ENCODE measurements around the gene MIP.

- RRBS, result no CpG with 5 or more reads among the region's 6 CpGs
Measured at GRCh38 chr12:56153230-56154108, 1.1 kb downstream of the MYL6B start.

DNA sequence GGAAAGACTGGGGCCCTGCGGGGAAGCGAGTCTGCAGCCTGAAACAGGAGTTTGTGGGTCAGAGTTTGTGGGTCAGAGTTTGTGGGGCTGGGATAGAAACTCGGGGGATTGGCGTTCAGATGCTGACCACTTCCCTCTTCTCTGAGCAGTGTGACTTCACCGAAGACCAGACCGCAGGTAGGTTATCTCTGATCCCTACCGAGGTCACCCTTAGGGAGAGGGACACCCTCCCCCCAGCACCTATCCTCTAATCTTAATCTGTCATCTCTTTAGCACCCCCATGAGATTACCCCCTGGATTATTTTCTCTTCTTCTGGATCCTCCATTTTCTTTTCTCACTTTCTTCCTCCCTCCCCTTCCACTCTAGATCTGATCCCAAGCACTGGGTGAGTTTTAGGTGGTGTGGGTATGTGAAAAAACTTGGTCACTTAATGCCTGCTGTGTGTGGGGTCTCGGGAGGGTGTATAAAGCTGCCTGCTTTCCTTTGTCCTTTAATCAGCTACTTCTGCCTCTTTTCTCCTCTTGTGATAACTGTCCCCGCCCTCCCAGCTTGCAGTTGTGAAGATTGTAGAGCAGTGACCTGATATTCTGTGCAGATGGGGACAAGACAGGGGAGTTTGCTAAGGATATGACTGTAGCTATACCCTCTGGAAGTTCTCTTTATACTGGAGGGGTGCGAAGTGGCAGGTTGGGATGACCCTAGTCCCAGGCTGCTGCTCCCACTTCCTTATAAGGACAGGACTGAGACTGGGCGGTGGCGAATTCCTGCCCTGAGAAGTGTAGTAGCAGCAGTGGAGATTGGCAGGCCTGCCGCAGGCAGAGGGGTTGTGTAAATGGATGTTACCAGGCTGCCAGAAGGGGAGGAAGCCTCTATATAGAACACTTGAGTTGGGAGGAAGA lies 626 bp downstream of the MYL6 start:
- RRBS, result no CpG with 5 or more reads among the region's 13 CpGs

DNA sequence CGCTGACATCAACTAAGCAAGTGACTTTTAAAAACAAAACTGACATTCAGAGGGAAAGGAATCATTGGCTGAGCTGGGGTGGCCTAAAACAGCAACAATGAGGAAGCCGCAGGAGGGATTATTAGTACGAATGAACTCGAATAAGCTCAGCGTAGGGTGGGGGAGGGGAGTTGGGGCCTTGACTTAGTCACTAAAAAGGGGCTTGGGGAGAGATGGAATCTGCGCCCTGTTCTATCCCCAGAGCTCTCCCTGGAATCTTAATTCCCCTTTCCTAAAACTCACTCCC lies 4.8 kb downstream of the MYL6 start:
- RRBS, result no CpG with 5 or more reads among the region's 6 CpGs

GRCh38 chr12:56168061-56168523 lies 9.9 kb downstream of the MYL6 start:
- RRBS, result no CpG with 5 or more reads among the region's 7 CpGs

GRCh38 chr12:56196786-56197147 lies 7.5 kb upstream of the SMARCC2 start:
- RRBS, result no CpG with 5 or more reads among the region's 5 CpGs

GRCh38 chr12:56207674-56208568 lies 13.8 kb downstream of the RNF41 start:
- RRBS, result no CpG with 5 or more reads among the region's 10 CpGs

- RRBS, result no CpG with 5 or more reads among the region's 5 CpGs
Measured at GRCh38 chr12:56216191-56216762, 5.4 kb downstream of the RNF41 start.

DNA sequence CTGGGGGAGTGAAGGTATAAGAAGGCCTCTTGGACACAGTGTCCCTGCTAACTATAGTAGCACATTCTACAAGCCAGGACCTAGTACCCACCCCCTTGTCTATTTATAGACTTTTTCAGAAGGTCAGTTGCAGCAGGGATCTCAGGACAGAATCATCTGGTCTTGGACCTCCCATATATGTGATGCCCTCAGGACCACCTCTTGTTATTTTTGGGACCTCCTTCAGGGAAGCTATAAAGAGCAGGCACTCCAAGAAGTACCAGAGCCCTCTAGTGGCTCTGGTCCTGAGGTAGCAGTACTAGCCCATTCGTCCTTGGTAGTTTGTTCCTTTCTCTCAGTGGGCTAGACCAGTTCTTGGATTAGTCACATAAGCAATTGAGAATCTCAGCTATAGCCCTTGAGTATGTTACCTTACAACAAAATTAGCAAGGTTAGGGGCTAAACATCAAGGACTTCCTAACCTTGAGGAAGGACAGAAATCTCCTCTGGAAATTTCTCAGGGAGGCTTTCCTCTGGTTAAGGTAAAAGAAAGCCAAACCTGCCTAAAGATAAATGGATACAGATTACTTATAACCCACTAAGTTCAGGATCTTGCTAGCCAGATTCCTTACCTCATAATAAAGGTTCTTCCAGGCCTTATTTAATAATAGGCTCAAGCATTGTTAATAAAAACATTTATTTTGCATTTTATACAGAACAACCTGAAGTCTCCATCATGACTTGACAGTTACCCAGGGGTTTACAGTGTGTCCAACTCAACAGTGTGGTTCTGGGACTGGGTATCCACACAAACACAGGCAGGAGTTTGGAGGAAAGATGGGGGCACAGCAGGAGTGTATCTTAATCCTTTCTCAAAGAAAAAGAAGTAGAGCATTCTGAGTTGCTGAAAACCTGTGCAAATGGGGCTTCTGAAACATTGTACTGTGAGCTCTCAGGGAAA lies 4.6 kb downstream of the COQ10A start:
- RRBS, result no CpG with 5 or more reads among the region's 1 CpG

- RRBS, result no CpG with 5 or more reads among the region's 9 CpGs
Measured at GRCh38 chr12:56299070-56299752, 919 bp downstream of the CS start.

DNA sequence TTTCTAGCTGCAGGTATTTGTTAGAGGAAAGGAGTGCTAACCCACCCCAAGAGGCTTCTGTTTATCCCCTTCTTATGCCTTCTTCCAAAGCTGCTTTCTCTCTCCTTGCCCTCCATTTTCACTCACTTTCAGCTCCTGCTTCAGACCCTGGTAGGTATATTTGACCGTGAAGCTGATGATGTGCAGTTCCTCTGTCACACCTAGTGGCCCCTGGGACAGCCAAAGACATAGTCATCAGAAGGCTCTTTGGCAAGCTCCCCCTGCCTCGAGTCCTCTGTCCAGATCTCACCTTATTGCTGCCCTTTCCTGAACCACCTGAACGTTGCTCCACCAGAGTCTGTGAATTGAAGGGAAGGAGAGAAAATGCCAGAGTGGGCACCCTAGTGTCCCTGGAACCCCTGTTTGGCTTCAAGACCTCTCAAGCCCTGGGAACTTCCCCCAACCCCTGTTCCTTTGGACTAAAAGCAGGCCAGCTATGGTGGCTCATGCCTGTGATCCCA lies 10.6 kb downstream of the STAT2 start:
- RRBS, result no CpG with 5 or more reads among the region's 3 CpGs

DNA sequence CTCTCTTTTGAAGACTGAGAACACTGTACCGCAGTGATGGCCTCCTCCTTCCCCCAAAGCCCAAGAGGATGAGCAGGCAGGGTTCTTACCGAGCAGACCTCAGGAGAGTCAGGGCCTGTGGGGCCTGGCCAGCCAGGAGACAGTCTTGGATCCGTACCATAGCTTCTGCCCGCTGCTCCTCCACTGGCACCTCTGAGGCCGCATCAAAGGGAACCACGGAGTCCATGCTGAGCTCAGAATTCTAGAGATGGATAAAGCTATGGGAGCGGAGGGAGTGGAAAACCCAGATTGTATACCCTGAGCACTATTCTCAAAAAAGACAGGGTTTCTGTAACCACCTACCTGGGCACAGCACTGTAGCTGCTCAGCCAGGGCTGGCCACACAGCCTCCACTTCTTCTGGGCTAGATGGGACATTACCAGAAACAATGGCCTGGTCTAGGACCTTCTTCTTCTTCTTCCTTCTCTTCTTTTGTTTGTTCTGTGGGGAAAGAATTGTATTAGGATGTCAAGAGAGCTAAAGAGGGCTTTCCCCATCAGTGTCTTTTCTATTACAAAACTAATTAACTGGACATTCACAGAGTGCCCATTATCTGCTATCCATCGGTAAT lies 24.4 kb downstream of the TIMELESS start:
- RRBS, result no CpG with 5 or more reads among the region's 8 CpGs

DNA sequence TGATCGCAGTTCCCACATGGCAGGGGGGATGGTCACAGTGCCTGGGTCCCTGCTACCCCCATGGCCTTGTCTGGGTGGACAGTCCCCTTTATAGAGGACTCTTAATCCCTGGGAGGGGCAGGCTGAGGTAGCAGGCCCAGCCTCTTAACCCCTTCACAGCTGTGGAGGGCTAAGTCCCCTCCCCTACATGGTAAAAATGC lies at the start of gene MIP:
Gene MIP (minus strand): TSS at position 62 of the 200 bp plus-strand sequence.
- RRBS, result no CpG with 5 or more reads among the region's 1 CpG

GRCh38 chr12:56462473-56463064 lies 5.8 kb upstream of the SPRYD4 start:
- RRBS, result no CpG with 5 or more reads among the region's 1 CpG

- RRBS, result no CpG with 5 or more reads among the region's 6 CpGs
Measured at GRCh38 chr12:56464682-56464987, 3.7 kb upstream of the SPRYD4 start.

GRCh38 chr12:56526659-56527200 lies 5.1 kb downstream of the RBMS2 start:
- RRBS, result no CpG with 5 or more reads among the region's 3 CpGs

DNA sequence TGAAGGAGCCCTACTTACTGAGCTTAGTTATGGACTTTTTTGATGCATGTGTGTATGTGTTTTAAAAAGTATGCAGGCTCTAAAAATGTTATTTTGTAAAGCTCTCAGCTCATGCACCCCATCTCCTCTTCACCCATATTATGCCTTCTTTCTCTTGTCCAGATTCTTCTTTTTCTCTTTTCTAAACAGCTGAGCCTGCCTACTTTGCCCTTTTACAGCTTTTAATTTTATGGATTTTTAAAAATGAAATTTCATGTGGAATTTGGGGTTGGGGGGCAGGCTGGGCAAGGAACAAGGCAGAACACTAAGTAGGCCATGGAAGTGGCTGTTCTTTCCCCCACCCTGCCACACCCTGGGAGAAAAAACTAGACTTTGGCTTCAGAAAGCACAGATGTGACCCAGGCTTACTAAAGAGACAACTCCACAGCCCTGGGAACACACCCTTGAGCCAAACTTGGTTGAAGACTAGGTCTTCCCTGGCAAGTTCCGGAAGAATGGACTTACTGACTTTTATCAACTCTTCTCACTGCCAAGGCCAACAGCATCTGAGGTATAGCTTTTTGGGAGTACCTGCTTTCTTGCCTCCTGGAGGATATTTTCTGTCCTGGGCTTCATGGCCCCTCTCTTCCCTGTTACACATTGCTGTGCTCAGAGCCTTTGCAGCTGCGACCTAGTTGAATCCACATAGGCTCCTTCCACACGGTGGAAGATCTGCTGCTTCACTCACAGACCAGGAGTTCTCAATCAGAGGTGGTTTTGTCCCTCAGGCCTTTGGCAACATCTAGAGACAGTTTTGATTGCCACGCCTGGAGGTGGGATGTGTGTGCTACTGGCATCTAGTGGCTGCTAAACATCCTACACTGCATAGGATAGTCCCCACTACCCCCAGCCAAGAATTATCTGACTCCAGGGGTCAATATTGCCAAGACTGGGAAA lies 40.3 kb downstream of the BAZ2A start:
- RRBS, result no CpG with 5 or more reads among the region's 4 CpGs

DNA sequence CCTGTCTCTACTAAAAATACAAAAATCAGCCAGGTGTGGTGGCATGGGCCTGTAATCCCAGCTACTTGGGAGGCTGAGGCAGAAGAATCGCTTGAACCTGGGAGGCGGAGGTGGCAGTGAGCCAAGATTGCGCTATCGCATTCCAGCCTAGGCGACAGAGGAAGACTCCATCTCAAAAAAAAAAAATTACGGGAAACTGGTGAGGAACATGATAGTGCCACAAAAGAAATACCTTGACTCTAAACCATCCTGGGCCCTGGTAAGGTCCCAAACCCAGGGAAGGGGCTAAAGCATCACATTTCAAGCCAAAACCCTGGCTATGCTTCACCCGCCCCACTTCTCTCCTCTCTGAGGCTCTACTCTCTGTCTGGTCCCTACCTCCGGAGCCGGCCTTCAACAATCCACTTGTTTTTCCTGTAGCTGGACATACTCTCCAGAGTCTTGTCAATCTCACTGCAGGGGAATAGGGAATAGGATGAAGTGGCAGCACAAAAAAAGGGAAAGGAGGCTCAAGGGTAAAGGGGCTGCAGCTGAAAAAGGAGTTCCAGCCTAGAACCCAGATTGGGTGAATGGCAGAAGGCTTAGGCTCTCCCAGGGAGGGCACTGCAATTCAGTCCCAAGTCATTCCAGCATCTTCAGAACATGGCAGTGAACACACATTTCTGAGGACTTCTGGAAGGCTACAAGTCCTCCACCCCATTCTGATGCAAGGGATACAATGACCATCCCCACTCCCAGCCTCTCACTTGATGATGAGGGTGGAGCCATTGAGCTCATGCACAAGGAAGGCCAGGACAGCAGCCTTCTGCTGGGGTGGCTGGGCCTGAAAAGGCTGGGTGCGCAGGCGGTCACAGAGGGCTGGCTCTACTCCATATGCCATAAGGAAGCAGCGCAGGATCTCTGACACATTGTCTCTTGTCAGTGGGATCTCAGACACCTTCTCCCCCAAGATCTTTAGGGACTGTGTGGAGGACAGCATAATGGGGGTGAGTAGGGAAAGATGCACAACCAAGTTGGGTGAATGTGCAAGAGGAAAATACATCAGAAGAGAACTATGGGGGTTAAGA lies 26.0 kb downstream of the BAZ2A start:
- RRBS, result no CpG with 5 or more reads among the region's 12 CpGs

GRCh38 chr12:56609665-56610282 lies 20.4 kb downstream of the BAZ2A start:
- RRBS, result no CpG with 5 or more reads among the region's 18 CpGs

DNA sequence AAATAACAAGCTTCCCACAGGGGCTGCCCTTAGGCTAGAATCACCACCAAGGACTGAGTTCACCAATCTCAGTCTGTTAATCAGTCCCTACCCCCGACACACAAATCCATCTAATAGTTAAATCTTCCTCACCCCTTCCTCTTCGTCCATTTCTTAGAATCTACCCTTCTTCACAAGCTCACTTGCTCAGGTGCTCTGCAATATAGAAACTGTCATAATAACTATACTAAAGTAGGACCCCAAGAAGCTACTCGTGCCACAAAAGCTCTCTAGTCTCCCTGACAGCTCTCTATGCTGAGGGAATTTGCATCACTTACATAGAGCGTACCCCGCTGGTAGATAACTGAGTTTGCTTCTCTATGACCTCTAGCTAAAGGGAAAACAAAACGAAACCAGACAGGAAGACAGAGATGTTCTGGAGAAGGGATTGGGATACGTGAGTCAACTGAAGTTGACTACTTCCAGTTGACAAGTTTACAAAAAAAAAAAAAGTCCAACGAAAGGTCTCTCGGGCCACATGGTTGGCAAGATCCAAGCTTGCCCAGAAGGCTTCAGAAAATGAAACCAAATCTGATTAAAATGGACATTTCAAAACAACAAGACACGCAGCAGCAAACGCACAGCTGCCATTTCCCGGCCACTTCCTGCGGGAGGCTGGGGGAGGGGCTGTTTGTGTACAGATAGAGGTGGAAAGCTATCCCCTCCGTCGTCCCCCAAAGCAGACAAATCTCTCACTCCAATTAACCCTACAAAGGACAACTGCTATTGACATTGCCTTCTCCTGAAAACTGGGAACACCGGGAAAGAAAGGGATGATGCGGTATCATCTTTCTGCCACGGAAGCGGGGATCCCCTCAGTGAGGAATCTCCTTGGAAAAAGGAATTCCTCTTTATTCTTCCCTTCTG lies 1.3 kb downstream of the BAZ2A start:
- RRBS, result no CpG with 5 or more reads among the region's 19 CpGs